ENCODE measurements around a stretch of chr16.

DNA sequence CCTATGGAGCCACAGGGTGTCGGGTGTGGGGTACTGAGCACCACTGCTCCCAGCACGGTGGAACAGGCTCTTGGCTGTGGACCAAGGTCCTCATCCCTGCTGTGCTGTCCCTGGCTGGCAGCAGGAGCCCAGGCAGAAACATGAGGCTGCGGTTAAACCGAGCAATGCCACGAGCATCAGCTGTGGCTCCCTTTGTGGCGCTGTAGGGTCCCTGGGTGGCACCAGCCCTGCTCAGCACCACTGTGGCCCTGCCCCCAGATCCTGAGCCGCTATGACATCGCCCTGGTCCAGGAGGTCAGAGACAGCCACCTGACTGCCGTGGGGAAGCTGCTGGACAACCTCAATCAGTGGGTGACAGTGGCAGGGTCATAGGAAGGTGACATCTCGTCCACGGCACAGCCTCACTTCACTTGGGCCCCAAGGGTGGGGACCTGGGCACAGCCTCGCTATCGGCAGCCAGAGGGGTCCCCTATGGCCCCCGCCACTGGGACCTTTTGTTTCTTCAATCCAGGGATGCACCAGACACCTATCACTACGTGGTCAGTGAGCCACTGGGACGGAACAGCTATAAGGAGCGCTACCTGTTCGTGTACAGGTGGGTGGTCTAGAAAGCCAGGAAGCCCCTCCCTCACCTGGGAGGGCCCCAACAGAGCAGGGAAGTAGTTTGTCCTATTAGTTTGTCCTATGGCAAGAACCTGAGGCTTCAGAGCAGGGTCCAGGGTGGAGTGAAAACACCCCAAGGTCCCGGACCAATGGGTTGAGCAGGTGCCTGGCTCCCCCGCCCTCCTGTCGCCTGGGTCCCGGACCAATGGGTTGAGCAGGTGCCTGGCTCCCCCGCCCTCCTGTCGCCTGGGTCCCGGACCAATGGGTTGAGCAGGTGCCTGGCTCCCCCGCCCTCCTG is 1.4 kb downstream of the DNASE1 start:
- RRBS = no CpG with 5 or more reads among the region's 26 CpGs

DNA sequence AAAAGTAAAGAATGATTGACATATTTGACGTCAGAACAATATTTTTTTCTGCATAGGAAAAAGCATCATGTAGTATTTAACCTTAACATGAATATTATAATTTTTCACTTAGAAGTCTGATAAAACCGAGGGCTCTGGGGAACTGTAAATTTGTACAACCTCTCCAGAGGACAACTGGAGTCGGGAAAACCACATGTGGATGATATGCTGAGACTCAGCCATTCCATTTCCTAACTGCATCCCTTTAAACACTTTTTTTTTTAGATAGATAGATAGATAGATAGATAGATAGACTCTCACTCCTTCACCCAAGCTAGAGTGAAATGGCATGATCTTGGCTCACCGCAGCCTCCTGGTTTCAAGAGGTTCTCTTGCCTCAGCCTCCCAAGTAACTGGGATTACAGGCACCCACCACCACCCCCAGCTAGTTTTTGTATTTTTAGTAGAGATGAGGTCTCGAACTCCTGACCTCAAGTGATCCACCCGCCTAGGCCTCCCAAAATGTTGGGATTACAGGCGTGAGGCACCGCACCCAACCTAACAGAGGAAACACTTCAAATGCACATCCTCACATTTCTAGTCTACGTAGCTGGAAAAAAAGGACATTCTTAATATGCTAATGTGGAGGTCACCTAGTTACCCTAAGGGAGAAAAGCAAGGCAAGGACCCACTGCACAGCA is 5.1 kb downstream of the DNASE1 start:
- RRBS = no CpG with 5 or more reads among the region's 9 CpGs

DNA sequence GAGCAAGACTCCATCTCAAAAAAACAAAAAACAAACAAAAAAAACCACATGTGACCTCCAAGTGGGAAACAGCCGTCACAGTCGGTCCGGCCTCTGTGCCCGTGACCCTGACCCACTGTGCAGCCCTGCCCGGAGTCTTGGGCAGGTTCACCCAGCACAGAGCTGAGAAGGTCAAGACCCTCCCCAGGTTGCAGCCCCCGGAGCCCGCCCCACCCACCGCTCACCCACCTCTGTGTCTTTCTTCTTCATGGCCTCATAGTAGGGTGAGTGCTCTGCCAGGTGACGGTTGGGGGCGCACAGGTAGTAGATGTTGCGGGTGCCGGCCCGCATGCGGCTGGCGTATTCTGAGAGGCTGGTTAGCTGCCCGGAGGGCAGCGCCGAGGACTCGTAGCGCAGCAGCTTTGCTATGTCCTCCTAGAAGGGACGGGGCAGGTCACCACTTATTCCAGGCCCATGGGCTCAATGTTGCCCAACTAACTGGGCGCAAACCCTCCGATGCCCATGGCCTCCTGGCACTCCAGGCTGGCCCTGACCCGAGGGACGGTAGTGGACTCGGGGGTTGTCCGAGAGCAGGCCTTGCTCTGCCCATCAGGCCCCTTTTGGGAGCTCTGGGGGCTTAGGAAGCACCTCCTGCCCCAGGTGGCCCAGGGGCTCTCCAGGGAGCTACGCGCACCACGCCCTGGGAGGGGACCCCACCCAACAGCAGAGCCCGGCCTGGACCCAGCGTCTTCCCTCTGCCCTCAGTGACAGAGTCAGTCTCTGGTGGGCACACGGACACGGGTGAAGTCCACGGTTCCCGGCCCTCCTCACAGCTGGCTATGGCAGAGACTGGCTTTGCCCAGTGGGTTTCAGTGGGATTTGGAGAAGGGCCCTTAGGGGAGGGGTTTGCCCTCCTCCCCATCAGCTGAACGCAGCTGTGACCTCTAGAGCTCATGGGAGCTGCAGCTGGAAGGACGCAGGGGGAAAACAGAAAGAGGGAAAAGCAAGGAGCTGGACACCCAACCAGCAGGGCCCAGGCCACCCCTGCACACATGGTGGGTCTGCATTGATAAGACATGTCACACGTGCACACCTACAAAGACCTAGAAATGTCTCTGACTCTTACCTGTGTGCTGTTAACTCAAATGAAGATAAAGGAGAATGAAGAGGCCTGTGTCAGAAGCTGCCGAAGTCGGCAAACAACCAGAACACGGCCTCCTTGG is 10.0 kb downstream of the DNASE1 start:
- RRBS = 96% methylated on average over 15 of the region's 42 CpGs

GRCh38 chr16:3740341-3740973 is 23.1 kb upstream of the TRAP1 start:
- RRBS = 97% methylated on average over 4 of the region's 18 CpGs

DNA sequence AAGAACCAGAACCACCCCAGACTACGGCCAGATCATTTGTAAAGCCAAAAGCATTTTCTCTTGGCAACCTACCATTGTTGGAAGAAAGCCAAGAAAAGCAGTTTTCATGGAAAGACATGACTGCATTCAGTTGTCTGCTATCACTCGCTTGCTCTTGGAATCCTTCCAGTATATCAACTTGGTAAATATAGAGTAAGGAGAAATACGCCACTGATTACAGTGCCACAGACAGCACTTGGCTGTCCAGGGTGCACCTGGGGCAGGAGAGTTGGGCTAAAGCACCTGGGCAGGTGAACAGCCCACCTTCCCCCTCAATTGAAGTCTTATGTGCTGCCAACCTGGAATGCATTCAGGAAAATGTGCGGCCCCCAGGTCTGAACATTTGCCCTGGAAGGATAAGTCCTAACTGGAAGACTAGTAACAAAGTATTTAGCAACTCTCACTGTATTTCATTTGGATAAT is 60.4 kb downstream of the CREBBP start:
- RRBS = no CpG with 5 or more reads among the region's 4 CpGs

DNA sequence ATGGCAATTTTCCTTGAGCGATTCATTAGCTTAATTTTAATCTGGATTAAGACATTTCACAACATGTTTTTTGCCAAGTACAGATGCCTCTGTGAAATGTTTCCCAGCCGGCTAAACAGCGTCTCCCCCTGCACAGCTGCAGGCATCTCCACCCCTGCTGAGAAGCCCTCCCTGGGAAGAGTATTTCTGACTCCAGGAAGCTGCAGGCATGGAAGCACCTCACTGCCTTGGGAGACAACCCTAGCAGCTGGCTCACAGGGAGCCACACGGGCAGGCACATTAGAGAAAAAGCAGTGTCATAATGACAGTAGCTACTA is 117.3 kb downstream of the ADCY9 start:
- RRBS = no CpG with 5 or more reads among the region's 4 CpGs

DNA sequence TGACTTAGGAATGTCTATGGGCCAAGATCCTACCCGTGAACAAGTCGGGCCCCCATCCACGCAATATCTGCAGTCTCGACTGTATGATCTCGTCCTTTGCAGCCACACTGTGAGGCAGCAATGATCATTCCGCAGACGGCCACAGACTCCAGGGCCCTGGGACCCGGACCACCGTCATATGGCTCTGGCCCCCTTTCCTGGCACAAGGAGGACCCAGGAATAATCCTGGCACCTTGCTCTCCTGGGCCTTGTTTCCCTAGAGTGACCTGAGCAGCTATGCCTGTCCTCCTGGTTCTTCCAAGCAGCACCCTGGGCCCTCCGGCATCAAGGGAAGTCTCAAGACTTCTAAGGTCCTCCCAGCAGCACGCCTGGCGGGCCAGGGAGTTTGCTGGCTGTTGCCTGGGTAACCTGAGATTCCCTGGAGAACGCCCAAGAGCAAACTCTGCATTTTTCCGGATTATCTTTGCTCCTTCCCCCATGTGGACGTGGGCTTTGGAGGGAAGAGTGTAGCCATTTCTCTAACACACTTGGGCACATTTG is 116.9 kb downstream of the ADCY9 start:
- RRBS = no CpG with 5 or more reads among the region's 15 CpGs

DNA sequence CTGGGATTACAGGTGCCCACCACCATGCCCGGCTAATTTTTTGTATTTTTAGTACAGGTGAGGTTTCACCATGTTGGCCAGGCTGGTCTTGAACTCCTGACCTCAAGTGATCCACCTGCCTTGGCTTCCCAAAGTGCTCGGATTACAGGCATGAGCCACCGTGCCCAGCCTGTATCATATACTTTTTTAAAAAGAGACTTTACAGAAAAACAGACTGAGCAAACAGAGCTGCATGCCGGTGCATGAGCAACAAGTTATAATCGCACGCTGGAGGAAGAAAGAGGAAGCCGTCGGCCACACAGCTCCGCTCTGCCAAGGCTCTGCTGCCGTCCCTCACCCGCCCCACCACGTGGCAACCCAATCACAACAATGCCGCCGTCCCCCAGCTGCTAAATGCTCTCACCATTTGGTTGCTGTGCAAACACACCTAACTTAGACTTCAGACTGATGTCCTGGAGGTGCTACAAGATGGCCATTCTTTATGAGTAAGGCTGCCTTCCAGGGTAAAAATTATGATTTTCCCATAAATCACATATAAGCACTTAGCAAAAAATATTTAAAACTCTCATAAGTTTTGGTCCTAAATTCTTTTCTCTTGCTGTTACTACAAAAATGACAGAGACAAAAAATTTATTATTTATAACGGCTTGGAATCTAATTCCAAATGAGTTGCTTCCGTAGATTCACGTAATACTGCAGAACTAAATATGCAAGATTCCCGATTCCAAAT is 83.4 kb downstream of the ADCY9 start:
- RRBS = no CpG with 5 or more reads among the region's 18 CpGs

GRCh38 chr16:4111867-4112751 is 4.1 kb downstream of the ADCY9 start:
- RRBS = no CpG with 5 or more reads among the region's 16 CpGs

DNA sequence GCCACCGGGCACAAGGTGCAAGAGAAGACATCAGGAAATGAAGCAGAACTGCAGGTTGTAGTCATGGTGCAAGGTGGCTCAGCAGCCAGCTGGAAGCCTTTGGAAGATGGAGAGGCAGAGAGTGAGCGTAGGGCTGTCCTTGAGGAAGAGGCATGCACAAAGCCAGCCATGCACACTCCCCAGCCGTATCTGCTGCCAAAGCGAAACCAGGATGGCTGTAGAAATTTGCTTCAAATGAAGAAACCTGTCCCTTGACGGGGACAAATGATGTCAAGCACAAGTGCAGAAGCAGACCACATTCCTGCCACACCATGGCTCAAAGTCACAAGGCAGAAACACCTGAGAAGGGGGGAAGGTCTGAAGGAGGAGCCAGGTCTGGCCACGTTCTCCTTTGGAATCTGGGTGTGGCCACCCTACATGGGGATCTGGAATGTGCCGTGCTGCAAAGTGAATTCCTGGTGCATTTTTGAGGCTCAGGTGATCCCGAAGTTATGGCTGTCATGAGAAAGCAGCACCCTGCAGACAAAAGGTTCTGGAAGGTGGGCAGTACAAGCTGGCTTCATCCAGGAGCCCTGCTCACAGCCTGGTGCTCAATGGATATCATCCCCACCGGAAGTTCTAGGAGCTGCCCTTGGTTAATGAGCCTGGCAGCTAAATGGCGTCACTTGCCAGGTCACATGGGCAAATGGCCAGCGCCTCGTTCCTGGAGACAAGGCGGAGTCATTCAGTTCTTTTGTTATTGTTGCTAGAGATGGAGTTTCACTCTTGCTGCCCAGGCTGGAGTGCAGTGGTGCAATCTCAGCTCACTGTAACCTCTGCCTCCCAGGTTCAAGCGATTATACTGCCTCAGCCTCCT is 20.0 kb upstream of the ADCY9 start:
- RRBS = no CpG with 5 or more reads among the region's 14 CpGs

DNA sequence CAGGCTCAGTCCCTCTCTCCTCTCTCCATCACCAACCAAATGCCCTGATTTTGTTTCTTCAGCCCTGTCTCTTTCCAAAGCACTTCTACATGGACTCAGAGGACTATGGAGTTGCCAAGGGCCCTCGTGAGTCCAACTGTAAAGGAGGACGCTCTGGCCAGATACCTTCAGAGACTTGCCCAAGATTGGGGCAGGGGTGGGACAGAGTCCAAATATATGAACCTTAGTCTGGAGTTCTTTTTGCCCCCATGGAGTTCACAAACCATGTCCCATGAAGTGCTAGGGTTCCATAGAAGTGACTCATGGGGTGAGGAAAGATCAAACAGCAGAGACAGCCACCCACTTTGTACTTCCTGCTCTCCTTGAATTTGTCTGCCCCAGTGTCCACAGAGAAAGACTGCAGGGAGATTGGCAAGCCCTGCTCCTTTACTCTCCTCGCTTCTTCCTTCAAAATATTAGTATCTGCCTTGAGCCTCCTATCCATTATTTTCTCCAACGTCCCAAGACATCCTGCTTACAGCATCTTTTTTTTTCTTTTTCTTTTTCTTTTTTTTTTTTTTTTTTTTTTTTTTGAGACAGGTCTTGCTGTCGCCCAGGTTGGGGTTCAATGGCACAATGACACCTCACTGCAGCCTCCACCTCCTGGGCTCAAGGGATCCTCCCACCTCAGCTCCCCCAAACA is 28.9 kb downstream of the SRL start:
- RRBS = no CpG with 5 or more reads among the region's 5 CpGs

- RRBS = 2% methylated on average over 30 of the region's 103 CpGs
These were observed 11.7 kb upstream of the SRL start for GRCh38 chr16:4253157-4254449.

GRCh38 chr16:4324014-4324612 is 8.2 kb downstream of the GLIS2 start:
- RRBS = no CpG with 5 or more reads among the region's 13 CpGs

DNA sequence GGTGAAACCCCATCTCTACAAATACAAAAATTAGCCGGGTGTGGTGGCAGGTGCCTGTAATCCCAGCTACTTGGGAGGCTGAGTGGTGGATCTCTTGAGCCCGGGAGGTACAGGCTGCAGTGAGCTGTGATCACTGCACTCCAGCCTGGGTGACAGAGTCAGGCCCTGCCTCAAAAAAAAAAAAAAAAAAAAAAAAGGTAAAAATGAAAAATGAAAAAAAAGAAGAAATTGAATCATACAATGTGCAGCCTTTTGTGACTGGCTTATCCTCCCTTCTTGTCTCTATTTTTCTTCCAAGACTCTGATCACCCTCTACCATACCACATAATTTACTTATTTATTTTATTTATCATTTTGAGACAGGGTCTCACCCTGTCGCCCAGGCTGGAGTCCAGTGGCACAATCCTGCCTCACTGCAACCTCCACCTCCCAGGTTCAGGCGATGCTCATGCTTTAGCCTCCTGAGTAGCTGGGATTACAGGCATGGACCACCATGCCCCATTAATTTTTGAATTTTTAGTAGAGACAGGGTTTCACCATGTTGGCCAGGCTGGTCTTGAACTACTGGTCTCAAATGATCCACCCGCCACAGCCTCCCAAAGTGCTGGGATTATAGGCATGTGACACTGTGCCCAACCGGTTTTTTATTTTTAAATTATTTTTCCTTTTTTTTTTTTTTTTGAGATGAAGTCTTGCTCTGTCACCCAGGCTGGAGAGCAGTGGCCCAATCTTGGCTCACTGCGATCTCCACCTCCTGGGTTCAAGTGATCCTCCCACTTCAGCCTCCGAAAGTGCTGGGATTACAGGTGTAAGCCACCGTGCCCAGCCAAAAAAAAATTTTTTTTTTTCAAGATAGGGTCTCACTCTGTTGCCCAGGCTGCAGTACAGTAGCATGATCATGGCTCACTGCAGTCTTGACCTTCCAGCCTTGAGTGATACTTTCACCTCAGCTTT is 1.3 kb upstream of the PAM16 start:
- RRBS = 86% methylated on average over 1 of the region's 9 CpGs

DNA sequence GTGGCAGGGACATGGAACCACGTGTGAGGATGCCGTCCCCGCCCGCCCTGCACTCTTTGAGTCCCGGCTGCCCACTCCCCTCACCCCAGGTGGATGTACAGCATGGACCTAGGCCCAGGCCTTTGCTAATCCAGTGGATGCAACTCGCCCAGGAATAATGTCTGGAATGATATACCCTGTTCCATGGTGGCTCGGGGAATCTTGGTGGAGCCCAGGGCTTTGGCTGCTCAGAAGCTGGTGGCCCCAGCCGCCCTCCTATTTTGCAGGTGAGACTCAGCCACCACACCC is 9.5 kb upstream of the VASN start:
- RRBS = no CpG with 5 or more reads among the region's 8 CpGs

- RRBS = 40% methylated on average over 6 of the region's 20 CpGs
These were observed 15.0 kb downstream of the VASN start for GRCh38 chr16:4386405-4387312.

DNA sequence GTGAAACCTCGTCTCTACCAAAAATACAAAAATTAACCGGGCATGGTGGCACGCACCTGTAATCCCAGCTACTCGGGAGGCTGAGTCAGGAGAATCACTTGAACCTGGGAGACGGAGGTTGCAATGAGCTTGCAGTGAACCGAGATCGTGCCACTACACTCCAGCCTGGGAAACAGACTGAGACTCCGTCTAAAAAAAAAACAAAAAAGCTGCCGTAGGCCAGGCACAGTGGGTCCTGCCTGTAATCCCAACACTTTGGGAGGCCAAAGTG is 19.2 kb downstream of the CORO7 start:
- RRBS = no CpG with 5 or more reads among the region's 9 CpGs

GRCh38 chr16:4407262-4408170 is 8.9 kb downstream of the CORO7 start:
- RRBS = no CpG with 5 or more reads among the region's 20 CpGs

- RRBS = no CpG with 5 or more reads among the region's 15 CpGs
These were observed 8.0 kb downstream of the DNAJA3 start for GRCh38 chr16:4433233-4434522.

GRCh38 chr16:4610519-4610790 is 4.2 kb downstream of the UBALD1 start:
- RRBS = no CpG with 5 or more reads among the region's 7 CpGs

Data from non-pigmented ciliary epithelial cell (primary cell).